Camera-type eye (tissue), 1 donor: ENCODE results near the genes ODF2L, CLCA2, CLCA4 and SELENOF.

DNA sequence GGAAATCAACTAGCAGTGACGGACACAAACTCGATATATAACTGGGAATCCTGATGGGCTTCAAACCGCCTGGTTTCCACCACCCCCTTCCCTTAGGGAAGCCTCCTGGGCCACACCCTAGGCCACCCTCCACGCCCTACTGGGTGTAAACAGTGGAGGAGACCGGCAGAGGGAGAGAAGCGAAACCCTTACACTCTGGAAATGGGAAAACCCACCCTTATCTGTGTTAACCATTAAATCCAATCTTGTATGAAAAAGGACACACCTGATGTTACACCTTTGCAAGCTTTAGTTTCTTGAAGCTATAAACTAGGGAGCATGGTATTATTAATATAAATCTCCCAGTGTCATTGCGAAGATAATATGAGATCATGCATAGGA lies 650 bp upstream of the ZNHIT6 start:
- RAMPAGE, long total RNA = no peak

GRCh38 chr1:86377423-86378002 lies 18.6 kb downstream of the ODF2L start:
- RAMPAGE, long total RNA = no peak

DNA sequence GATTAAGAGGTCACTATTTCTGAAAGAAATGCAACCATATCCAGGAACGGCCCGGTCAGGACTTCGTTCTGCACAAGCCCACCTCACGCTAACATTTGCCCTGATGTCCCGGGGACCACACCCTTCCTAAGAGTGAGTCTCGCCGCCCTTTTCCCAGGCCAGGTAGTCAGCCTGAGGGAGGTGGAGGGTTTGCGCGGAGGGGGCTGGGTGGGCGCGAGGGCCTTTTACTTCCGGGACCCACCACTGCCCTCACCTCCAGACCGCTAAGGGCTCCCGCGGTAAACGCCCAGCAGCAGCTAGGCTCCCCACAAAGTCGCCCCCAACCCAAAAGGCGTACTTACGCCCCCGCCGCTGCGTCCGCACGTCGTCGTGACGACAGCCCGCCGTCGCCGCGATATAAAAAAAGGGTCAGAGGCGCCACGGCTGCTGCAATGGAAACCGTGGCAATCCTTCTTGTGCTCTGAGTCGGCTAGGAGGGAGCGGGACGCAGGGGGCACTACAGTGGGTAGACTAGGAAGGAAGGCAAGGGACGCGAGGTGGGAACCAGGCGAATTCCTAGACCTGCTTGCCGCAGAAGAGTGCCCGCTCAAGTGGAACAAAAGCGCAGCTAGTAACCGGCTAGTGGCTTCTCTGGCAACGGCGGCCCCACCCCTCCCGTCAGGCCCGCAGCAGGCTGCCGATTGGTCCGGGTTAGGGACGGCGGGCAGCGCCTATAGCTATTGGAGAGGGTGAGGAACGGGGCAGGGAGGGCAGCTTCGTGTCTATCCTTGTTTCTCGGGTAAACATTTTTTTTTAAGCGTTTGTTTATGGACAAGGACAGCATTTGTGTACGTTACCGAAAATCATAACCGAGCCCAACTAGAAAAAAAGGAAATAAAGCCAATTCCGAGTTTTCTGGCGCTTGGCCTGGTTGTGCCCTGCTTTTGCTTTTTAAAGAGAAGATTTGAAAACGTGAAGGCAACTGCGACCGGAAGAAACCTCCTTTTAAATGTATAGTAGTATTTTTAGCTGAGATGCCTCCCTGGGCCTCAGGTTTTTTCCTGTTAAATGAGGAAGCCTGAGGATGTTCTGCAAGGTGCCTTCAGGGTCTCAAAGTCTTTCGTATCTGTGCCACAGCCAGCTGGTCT lies at the start of gene ODF2L:
Gene ODF2L, minus strand, starts transcription at position 632 of the 1,127 bp plus-strand sequence.
- RAMPAGE, long total RNA = no peak

DNA sequence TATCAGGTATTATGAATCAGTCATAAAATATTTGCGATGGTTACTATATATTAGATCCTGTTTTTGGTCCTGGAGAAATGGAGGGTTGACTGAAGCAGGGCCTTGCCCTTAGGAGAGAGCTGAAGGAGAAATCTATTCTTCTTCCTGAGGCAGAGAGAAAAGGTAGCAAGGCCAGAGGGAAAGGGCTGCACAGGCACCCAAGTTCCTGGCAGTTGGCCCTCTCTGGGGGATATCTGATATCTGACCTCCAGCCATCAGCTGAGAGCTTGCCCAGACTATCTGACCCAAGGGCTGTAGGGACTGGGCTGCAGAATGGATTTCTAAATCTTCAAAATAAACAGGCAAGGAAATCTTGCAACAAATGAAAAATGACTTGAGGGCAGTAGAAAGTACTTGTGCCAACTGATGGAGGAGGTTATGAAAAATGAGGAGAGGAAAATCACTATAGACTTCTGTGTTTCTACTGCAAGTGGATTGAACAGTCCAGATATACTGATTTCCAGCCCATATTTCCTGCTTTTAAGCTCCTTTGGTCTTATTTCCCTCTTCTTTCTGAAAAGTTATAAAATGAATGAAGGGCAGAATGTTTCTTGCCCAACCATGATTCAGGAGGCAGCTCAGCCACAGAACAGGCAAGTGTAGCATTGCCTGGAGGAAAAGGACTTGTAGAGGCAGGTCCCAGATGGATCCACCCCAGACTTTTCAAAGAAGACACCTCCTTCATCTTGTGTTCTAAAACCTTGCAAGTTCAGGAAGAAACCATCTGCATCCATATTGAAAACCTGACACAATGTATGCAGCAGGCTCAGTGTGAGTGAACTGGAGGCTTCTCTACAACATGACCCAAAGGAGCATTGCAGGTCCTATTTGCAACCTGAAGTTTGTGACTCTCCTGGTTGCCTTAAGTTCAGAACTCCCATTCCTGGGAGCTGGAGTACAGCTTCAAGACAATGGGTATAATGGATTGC lies at the start of gene CLCA2:
Gene CLCA2, plus strand, starts transcription at position 762 of the 968 bp plus-strand sequence.
- RAMPAGE, long total RNA = no peak

- RAMPAGE, long total RNA = no peak
Observed at GRCh38 chr1:86546731-86547466, at the start of gene CLCA4. TSS of gene CLCA4 (plus strand) at chr1:86547078.

DNA sequence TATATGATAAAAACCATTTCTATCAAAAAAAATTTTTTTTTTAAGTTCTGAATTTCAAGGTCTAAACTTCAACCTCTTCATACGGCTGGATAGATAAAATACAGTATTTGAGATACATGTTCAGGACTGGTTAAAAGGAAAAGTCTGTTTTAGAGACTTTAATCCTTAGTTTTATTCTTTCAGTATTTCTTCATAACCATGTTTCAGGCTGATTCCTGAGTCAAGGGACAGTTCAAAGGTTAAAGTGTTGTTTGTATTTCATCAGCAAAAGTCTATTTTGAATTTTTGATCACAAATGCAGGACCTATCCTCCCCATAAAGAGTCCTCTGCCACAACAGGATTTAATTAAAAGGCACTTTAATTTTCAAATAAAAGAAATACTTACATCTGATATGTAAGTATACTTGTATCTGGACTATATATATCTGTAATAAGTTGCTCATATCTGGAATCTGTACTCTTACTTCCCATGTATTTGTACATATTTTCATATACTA lies 53.5 kb downstream of the SELENOF start:
- RAMPAGE, long total RNA = no peak

- RAMPAGE, long total RNA = no peak
Observed at GRCh38 chr1:86913326-86914543, at the start of gene SELENOF. TSS of gene SELENOF (minus strand) at chr1:86914126.

DNA sequence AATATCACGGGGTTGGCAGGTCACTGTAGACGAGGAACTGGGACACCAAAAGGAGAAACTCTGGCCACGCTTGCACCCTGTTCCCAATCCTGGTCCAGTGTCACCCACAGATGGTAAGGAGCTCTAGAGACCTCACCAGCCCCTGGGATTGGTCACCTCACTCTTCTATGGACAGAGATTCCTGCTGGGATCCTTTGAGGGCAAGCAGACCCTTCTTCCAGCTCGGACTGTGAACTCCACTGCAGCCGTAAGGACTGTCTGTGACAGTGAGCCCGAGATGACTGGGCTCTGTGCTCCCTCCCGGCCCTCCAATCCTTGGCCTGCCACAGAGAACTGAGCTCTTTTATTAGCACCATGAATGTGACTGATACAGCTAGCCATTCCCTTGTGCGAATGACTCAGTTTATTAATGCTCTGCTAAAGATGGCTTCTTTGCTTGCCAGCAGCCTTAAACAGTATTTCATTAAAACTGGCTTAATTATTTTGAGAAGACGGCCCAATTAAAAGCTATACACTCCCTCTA lies 194.7 kb upstream of the LMO4 start:
- RAMPAGE, long total RNA = no peak

DNA sequence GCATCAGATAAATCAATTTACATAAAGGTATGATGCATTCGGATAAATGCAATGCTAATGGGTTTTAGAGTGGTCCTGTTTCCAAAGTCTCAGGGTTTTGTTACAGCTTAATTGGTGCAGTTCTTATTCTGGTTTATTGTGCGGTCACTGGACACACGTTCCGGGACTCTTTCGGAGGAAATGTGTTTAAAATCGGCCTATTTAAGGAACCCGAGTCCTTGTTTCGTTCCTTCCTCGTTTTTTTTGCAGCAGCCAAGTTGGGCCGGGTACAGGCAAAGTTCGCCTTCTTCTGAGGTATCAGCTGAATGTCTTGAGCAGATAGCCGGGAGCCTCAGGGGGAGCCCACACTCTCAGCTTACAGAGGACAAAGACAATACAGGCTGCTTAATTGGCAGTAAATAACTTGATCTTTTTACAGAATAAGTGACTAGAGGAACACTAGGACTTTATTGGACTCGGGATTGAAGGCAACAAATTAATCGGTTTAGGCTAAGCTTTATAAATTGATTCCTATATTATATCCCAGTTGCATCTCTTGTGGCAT lies 1.8 kb downstream of the LMO4 start:
- RAMPAGE, long total RNA = no peak

- RAMPAGE, long total RNA = no peak
Observed at GRCh38 chr1:88683472-88683925, 574 bp upstream of the PKN2 start.

- RAMPAGE, long total RNA = no peak
Observed at GRCh38 chr1:88710304-88711175, 26.5 kb downstream of the PKN2 start.

DNA sequence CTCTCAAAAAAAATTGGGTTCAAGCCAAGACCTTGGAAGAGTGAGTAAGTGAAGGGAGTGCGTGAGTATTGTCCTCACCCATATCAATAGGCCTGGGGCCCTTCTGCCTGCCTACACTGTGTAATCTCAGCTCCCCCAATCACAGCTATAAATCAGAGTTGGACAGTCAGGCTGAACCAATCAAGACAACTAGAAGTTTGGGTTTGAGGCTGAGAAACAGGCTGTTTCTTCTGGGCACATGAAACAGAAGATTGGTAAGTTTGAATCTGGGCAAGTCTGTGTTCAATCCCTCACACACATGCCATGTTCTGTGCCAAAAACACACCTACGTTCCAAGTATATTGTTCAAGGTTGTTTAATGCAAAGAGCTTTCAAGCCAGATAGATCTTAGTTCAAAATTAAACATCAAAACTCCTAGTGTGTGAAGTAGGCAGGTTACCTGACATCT lies 7.2 kb downstream of the KYAT3 start:
- RAMPAGE, long total RNA = no peak

DNA sequence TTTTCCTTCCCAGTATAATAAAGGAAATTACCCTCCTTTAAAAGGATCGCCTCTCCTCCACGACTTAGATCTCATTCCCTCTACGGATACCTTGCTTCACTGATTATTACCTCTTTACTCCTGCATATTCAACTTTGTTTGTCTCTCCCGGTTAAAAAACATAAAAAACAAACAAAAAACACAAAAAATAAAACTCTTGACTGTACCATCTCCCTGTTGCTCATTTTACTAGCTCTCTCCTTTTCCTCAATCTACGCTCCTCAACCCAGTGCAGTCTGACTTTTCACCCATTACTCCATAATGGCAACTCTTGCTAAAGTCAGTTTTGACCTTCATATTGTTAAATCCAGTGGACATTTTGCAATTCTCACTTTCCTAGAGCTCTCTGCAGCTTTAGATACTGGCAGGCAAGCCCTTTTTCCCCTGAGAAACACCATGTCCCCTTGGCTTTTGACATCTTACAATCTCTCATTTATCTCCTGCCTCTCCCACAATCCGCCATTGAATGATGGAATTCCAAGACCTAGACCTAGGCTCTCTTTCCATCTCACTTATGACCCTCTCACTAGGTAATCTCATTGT lies 2.2 kb downstream of the KYAT3 start:
- RAMPAGE, long total RNA = no peak

DNA sequence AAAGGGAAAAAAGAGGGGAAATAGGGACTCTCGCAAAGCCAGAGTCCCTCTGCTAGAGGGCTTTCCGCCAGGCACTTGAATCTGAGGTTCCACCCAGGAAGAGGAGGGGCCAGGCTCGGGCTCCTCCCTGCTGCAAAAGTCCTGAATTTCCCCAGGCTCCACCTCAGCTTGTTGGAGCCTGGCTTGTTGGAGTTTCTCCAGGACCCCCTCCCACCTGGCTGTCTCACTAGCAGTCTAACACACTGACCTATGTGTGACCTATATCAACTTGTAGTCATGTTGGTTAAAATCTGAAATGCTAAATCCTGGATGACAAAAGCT lies 25.5 kb downstream of the GBP2 start:
- RAMPAGE, long total RNA = no peak

GRCh38 chr1:89115076-89115478 lies 10.8 kb downstream of the GBP2 start:
- RAMPAGE, long total RNA = no peak

- RAMPAGE, long total RNA = no peak
Observed at GRCh38 chr1:89116031-89116669, 9.8 kb downstream of the GBP2 start.

DNA sequence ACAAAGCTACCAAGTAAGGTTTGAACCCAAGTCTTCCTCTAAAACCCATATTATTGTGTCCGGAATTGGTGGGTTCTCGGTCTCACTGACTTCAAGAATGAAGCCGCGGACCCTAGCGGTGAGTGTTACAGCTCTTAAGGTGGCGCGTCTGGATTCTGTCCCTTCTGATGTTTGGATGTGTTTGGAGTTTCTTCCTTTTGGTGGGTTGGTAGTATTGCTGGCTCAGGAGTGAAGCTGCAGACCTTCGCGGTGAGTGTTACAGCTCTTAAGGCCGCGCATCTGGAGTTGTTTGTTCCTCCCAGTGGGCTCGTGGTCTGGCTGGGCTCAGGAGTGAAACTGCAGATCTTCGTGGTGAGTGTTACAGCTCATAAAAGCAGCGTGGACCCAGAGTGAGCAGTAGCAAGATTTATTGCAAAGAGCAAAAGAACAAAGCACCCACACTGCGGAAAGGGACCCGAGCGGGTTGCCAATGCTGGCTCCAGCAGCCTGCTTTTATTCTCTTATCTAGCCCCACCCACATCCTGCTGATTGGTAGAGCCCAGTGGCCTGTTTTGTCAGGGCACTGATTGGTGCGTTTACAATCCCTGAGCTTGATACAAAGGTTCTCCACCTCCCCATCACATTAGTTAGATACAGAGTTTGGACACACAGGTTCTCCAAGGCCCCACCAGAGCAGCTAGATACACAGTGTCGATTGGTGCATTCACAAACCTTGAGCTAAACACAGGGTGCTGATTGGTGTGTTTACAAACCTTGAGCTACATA lies 1.2 kb upstream of the GBP2 start:
- RAMPAGE, long total RNA = no peak

DNA sequence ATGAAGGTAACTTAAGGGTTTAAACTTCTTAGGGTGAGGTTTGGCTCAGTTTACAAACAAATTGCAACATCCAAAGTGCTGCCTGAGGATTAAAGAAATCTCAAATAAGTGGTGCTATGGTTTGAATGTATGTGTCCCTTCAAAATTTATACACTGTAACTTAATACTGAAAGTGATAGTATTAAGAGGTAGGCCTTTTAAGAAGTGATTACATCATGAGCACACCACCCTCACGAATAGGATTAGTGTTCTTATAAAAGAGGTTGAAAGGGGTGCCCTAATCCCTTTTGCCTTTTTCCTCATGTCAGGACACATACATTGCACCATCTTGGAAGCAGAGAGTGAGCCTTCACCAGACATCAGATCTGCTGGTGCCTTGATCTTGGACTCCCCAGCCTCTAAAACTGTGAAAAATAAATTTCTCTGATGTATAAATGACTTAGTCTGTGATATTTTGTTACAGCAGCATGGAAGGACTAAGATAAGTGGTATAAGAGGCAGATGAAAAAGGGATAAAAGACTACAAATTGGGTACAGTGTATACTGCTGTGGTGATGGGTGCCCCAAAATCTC lies 6.6 kb upstream of the GBP5 start:
- RAMPAGE, long total RNA = no peak

DNA sequence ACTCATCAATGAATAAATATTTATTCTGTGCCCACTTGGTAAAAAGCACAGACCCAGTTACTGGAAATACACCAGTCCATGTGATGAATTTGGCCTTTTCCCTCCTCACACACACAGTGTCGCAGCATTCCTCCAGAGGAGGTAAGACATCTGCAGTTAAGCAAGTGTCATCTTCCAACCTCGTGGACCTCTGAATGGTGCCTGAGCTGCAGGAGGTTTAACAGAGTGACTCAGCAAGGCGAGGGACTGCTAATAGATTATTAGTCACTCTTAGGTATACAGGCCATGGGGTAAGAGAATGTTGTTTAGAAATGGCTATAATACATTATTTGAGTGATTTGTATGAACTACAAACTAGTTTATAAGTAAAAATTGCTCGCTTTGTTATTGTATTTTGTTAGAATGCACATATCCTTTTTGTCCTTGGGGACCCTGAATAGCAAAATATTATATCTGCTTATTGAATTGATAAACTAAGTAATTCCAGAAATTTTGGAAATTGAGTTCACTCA lies 8.5 kb upstream of the LRRC8B start:
- RAMPAGE, long total RNA = no peak

GRCh38 chr1:89518193-89518439 lies 6.5 kb upstream of the LRRC8B start:
- RAMPAGE, long total RNA = no peak